Jurkat, Clone E6-1 (cell line): ENCODE measurements around the genes ADCY2, CFAP90, CCT5 and ROPN1L.

GRCh38 chr5:5457034-5457638 lies 34.7 kb downstream of the ICE1 start:
- RRBS = no CpG with 5 or more reads among the region's 6 CpGs

GRCh38 chr5:6370338-6370764 lies 8.0 kb downstream of the MED10 start:
- RRBS = no CpG with 5 or more reads among the region's 12 CpGs

GRCh38 chr5:6749075-6749745 lies 36.0 kb downstream of the TENT4A start:
- RRBS = no CpG with 5 or more reads among the region's 19 CpGs

DNA sequence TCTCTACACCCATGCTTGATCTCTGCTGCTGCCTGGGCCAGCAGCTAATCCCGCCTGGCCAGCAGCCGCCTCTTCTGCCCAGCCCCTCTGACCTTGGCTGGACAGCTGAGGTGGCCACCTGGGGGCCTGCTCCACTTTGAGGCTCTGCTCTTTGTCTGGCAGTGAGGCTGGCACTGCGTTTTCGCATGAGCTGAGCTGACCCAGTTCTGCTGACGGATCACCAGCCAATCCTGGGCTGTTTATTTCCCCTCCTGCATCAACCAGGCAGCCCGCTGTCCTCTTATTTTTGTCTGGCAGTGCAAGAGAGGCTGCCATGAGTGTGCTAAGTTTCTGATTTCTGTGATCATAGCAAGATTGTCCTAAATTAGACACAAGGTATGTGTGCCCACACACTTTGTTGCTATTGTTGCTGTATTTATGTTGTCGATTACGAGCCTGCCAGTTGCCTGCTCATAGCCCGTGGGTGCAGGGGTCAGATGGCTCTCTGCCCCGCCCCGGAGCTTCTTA lies 155.1 kb downstream of the TENT4A start:
- RRBS = no CpG with 5 or more reads among the region's 11 CpGs

DNA sequence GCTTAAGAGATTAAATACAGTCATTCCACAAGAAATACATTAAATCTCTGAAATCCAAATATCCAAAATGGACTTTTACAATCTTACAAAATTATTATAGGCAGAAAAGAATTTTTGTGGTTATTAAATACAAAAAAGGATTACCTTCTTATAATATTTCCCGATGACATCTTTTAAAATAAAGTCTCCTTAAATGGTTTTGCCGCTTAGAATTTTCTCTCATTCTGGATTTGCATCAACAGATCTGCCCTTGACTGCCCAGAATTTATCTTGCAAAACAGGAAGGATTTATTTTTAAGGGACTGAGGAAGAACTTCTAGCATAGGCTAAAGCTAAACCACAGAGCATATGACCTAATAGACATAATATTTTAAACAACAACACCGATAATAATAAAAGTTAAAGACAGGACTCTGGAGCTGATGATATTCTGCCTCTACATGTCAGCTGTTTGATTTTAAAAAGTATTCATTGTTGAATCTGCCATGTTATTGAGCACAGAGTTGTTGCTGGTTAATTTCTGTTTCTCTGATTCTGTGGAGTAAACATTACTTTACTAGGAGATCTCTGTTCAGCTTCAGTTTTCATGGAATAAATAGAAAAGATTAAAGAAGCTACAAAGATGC lies 145.3 kb upstream of the ADCY2 start:
- RRBS = no CpG with 5 or more reads among the region's 3 CpGs

DNA sequence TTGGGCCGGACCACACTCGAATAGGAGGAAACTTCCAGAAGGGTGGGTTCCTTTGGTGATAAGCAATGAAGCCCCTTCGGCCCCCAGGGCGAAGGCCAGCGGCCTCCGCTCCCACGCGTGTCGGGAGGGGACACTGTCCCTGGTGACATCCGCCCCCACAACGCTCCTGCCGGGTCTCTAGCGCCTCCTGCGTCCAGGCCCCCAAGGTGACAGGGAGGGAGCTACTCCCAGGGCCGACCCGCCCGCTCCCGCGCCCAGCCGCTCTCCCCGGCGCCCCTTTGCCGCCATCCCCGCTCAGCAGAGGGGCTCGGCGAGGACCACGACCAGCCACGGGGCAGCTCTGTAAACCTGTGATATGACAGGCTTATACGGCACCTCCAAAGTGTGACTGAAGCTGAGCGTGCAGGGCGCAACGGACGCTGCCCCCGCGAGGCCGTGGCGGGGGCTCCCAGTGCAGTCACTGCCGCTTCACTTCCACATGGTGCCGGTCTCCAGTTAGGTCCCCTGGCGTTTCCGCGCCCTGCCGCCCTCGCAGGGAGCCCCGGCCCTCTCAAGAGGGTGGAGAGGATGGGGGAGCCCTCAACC lies 1.0 kb upstream of the ADCY2 start:
- RRBS = 74% methylated on average over 14 of the region's 45 CpGs

GRCh38 chr5:7395409-7396529 lies at the start of gene ADCY2:
ADCY2 (plus strand) TSS chr5:7396138.
- RRBS = 83% methylated on average over 16 of the region's 132 CpGs

DNA sequence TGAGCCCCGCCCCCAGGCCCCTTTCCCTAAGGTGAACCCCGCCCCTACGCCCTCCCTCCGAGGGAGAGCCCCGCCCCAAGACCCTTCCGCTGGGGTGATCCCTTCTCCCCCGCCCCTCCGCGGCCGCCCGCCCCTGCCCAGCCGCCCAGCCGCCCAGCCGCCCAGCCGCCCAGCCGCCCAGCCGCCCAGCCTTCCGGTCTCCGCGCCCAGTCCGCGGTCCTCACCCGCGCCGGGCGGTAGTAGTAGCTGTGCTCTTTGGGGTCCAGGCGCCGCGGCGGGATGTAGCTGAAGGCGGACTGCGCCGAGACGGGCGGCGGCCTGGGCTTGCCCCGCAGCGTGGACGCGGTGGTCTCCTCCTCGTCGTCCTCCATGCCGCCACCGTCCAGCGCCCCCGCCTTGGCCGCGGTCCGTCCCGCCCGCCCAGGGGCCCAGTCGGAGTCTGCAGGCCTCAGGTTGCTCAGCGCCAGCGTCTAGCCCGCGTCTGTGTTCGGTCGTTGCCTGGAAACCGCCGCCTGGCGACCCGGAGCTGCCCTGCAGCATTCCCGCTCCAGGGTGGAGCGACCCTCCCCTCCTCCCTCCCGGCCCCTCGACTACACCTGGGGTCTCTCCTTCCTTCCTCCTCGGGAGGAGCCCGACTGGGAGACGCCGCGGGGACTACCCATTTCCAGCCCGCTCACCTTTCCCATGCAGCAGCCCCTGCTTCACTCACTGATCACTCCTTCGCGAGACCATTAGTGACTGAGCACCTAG lies at the start of gene CFAP90:
Gene CFAP90, minus strand, starts transcription at position 483 of the 750 bp plus-strand sequence.
- RRBS = 55% methylated on average over 11 of the region's 74 CpGs

GRCh38 chr5:9530674-9531490 lies 15.0 kb downstream of the SEMA5A start:
- RRBS = no CpG with 5 or more reads among the region's 7 CpGs

GRCh38 chr5:9547401-9548181 lies 1.7 kb upstream of the SEMA5A start:
- RRBS = no CpG with 5 or more reads among the region's 11 CpGs

DNA sequence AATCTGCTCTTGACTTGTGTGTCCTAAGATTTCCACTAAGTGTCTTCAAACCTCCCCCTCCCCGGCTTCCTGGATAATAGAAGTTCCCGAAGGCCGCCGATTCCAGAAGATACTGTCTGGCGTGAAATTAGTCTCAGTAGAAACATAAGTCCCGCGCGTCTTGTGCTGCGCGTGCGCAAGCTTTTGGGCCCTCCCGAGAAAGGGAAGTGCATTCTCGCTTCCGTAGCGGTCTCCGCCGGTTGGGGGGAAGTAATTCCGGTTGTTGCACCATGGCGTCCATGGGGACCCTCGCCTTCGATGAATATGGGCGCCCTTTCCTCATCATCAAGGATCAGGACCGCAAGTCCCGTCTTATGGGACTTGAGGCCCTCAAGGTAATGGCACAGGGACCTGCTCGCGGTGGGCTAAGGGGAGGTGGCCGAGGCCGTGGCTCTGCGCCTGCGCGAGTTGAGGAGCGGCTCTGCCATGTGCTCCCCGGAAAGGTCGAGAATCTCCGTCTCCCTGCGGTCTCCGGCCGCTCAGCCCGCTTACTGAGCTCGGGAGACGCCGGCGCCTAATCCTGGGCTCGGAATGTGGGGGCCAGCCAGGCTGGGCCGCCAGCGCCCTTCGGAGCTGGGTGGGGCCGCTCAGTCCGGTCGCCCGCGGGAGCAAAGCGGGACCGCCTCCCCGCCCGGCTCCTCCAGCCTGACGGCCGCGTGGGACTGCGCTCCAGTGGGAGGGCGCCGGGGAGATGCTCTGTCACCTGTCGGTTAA lies at the start of gene CCT5:
Gene CCT5, plus strand, starts transcription at position 209 of the 753 bp plus-strand sequence.
- RRBS = 1% methylated on average over 28 of the region's 63 CpGs

- RRBS = no CpG with 5 or more reads among the region's 9 CpGs
Measured at GRCh38 chr5:10329644-10330566, 22.2 kb upstream of the CMBL start.

GRCh38 chr5:10441619-10442489 lies at the start of gene ROPN1L:
ROPN1L (plus strand) TSS chr5:10441879.
- RRBS = 19% methylated on average over 30 of the region's 86 CpGs

DNA sequence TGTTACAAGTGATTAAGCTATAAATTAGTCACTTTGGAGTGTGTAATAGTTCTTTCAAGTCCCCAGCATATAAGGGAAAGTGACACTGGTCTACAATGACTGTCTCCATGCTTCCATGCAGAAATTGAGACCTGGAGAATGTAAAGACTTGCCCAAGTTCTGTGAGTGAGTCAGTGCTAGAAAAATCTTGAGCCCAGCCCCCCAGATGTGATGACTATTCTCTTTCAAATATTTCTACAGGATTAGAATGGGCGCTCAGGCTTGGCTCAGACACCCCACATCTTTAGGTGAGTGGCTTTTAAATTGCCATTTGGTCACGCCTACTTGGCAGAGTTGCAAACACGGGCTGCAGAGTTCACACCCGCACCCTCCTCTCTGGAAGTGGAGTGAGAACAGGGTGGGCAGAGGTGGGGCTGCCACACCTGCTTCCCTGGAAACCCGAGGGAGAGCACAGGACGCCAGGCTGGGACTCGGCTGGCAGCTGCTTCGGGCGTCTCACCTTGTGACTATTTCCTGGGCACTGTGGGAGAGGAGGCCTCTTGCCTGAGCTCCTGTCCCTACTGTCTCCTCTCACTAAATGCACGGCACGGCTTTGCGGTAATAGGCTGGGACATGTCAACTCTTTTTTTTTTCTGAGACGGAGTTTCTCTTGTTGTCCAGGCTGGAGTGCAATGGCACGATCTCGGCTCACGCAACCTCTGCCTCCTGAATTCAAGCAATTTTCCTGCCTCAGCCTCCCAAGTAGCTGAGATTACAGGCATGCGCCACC lies 37.6 kb downstream of the ROPN1L start:
- RRBS = no CpG with 5 or more reads among the region's 17 CpGs

DNA sequence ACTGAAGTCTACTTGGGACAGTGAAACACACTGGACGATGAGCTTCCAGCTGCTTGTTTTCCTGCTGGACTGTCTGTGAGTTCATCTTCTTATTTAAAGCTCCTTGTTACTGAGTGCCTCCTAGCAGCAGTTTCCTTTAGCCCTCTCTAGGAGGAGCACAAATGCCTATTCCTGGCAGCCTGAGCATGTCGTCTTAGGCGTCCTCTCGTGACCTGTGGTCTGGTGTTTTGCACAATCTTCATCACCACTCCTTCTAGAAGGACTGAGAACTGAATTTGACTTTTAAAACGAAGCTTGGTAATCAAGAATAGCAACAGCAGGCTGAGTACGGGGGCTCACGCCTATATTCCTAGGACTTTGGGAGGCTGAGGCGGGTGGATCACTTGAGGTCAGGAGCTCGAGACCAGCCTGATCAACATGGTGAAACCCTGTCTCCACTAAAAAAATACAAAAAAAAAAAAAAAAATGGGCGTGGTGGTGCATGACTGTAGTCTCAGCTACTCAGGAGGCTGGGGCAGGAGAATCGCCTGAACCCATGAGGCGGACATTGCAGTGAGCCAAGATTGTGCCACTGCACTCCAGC lies 44.0 kb downstream of the ANKRD33B start:
- RRBS = no CpG with 5 or more reads among the region's 12 CpGs

DNA sequence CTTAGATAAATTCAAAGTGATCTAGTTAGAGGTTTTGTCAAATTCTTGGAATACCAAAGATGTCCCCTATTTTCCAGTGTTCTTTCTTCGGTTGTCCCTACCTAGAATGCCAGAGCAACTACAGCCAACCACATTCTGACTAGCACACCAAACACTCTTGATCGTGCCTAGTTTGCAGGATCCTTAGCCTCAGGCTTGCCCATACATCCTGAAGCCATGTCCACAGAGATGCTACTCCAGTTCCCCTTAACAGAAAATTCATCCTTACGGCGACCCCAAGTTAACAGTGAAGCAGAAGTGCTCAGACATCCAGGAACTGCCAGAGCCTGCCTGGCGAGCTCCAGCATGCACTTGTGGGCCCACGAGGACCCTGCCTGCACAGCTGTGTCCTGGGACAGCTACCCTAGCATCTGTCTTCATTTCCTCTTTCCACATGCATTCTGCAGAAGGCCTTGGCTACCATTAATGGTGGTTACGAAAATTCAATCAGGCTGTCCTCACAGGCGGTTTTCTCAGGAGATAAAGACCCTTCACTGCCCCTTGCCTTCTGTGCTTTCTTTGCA lies 31.4 kb downstream of the DAP start:
- RRBS = no CpG with 5 or more reads among the region's 8 CpGs

DNA sequence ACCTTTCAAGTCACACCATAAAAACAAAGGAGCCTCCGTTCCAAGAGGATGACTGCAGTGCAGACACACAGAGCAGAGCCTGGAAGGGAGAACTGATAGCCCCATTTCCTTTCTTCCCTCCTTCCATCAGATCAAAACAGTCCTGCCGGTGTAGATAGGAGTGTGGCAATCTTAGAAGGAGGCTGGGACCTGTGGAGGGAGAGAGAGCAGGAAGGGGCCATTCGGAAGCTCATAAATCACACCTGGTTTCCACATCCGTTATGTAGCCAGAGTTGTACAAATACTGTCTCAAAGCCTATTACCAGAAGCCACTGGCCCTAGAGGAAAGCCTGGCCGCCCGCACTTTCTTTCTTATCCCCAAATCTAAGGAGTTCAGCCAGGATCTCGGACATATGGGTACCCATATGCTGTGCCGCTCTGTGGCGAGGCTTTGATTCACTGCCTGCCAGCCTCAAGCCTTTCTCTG lies 26.9 kb downstream of the DAP start:
- RRBS = no CpG with 5 or more reads among the region's 9 CpGs

DNA sequence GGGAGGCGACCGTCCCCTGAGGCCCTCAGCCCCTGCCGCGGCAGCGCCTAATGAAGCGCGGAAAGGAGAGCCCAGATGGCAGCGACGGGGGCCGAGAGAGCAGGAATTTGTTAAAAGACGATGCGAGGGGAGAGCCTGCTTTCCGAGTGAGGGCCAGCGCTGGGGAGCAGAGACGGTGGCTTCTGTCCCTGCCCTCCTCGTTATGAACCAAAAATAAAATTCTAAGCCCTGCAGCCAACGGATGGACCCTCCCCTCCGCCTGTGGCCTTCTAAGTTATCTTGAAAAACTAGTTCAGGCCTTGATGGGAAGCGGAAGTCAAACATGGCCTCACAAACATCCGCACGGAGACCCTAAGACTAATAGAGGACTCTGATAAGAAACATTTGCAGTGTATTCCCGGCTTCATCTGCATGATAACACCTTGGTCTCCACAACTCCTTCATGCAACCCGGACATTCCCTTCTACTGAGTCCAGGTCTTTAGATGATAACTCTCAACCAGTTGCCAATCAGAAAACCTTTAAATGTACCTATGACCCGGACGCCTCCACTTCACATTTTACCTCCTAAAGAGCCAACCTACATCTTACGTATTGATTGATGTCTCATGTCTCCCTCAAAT lies 716 bp upstream of the DAP start:
- RRBS = 94% methylated on average over 1 of the region's 26 CpGs

DNA sequence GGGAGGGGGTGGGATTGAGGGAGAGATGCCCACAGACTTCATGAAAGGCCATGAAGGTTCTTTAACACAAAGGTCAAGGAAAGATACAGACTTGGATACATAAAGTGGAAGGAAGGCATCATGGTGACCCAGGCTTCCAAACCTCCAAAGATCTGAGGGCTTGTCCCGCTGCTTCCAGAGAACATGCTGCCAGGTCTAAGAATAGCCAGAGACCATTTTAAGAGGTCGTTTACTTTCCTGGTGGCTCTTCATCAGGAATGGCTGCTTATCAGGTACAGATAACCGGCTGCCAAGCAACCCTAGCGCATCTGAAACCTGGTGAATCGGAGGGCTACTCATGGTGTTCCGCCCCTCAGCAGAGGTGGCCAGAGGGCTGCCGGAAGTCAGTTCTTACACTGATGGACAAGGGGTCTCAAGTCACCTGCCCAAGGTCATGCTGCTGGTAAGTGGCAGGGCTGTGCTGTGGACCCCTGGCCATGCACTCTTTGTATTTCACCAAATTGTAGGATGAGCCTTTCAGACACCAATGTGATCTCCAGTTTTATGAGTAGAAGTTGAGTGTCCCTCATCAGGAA lies 251.3 kb upstream of the DAP start:
- RRBS = no CpG with 5 or more reads among the region's 7 CpGs

GRCh38 chr5:11760850-11761330 lies 143.4 kb downstream of the CTNND2 start:
- RRBS = no CpG with 5 or more reads among the region's 9 CpGs